Neural progenitor cell (in vitro differentiated cells): Measurements from ENCODE around the genes CD101 and ZNF697.

- RAMPAGE, long total RNA: no peak
These were observed 34.3 kb upstream of the PTGFRN start for GRCh38 chr1:116875467-116875831.

DNA sequence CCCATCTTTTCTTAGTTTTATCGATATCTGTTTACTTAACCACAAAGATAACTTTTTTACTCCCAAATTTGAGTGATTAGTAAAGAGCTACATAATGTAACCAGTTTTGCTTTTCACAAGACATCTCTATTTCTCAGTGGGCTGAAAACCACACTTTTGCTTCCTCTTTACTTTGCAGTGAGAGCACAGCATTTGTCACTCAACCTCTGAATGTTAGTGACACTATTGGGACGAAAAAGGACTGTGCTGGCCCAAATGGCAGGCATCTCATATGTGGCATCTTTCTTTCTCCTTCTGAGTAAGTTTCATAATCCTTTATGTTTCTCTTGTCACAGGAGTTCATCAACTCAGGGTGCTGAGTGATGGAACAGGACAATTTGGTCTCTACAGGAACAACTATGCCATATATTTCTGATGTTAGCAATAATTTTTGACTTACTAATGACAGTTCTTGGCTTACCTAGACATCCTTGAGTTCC, at the start of gene CD101:
TSS of gene CD101 (plus strand) at position 198 of the 479 bp plus-strand sequence.
- RAMPAGE, long total RNA: no peak

GRCh38 chr1:117061748-117062697, 1.9 kb downstream of the TTF2 start:
- RAMPAGE, long total RNA: no peak

GRCh38 chr1:117146604-117147207, 25.2 kb upstream of the TRIM45 start:
- RAMPAGE, long total RNA: no peak

DNA sequence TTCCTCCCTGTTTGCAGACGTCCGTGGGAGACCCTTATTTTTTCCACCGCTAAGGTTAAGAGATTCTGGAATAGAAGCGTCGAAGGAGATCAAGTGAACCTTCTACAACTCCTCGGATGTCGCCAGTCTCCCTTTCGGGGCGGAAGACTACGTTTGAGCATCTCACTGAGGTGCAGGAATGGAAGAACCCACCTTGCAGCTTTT, 325 bp downstream of the MAN1A2 start:
- RAMPAGE, long total RNA: no peak

DNA sequence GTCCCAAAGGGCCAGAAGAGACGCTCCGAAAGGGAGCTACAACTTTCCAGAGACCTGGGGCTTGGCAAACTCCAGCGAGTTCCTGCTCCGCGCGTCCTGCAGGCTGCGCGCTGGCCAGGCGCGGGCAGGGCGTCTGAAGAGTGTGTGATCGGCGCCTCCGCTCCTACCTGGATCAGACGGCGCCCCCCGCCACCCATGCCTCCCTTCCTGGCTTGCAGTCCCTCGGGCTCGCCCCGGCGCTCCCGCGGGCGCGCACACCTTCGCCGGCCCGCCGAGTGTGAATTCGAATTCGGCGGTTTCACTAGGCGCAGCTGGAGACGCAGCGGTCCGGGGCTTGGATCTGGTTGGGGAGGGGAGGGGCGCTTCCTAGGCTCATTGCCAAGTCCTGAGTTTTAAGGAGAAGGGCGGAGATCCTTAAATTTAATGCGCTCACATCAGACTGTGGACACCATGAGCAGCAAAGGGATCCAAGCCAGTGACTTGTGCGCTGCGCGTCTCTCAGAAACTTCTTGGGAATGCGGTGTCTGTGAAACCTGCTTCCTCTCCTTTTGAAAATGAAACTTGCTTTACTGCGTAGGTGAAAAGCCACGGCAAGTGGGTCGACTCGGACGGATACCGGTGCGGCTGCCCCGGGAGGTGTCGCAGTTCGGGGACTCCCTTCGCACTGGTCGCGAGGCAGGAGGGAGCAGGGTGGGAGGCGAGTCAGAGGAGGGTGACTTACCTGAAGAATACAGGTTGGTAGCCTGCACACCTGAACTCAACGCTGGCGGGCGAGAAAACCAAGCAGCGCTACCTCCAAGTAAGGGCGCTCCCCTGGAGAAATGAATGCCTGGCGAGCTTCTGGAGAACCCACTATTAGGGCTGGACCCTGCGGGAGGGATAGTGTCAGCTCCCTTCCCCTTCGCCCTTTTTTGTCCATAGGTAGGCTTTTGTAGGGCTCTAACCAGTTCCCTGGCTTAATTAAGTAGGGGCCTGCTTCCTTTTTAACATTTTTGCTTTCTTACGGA, 831 bp downstream of the TENT5C start:
- RAMPAGE, long total RNA: no peak

GRCh38 chr1:117612421-117612735, 6.5 kb downstream of the TENT5C start:
- RAMPAGE, long total RNA: no peak

- RAMPAGE, long total RNA: no peak
These were observed 80.6 kb downstream of the TENT5C start for GRCh38 chr1:117686428-117686814.

- RAMPAGE, long total RNA: no peak
These were observed 32.7 kb downstream of the GDAP2 start for GRCh38 chr1:117896720-117897210.

DNA sequence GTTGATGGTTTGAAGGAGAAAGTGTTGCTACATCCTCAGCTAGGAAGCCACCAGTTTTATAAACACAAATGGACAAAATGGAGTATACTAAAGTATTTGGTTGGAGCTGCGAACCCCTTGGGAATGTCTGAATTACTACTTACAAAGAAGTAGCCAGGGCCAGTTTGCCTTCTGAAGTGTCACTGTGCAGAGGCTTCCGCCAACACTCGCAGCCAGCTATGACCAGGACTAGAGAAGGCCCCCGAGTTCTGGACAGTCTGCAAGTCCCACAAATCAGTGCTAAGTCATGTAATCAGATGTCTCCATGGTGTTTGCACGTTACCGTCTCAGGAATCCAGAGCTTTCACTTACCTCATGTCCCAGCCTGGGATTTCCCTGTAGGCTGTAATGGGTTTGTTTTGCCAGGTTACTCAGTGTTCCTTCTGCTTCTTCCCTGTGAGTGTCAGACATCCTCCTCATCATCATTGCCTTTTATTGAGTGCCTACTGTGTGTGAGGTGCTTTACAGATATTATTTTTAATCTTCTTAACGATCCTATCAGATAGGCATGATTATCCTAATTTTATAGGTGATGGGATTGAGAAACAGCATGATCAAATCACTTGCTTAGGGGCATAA, 106.7 kb upstream of the SPAG17 start:
- RAMPAGE, long total RNA: no peak

DNA sequence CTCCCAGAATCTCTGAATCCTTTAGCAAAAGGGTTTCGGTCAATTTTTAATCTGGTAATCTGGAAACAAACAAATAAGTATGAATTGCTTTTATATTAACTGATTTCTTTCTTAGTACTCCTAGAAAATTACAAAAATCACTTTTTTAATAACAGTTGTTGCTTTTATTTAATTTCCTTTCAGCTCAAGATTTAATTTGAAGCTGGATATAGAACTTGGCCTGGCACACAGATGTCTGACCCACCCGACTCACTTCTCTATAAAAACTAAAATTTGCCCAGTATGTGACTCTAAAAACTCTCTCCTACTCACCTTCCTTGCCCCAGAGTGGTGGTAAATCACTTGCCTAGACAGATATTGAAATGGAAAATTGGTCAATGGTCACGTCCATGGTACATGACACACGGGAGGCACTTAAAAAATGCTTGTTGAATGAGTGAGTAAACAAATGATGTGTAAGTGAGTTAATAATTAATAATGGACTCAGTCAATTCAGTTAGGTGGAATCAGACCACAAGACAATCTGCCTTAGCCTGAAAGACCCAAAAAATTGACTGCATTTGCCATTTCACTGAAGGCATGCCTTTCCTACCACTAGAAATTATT, 73.9 kb downstream of the TBX15 start:
- RAMPAGE, long total RNA: no peak

DNA sequence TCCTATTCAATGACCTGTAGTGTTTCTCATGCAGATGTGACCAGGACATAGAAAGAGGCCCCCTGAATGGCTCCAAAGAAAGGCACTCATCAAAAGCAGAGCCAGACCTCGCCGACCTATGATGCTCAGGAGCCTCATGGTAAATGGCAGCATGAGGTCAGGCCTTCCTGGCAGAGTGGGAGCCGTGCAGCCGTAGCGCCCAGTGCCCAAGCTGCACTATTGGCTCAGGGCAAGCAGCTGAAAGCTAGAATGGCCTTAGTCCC, 42.3 kb upstream of the HAO2 start:
- RAMPAGE, long total RNA: no peak

DNA sequence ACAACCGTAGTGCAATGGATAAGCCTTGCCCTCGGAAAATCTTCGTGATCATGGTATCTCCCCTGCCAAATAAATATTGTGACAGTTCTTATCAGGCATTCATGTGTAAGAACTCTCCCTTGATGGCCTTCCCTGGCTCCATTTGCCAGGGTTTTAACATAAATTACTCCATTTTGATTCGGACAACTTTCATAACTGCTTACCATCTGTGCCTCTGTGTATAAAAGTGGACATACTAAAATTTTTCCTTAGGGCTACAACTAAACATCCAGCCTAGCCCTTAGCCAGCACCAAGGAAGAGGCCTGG, 37.2 kb upstream of the HAO2 start:
- RAMPAGE, long total RNA: no peak

DNA sequence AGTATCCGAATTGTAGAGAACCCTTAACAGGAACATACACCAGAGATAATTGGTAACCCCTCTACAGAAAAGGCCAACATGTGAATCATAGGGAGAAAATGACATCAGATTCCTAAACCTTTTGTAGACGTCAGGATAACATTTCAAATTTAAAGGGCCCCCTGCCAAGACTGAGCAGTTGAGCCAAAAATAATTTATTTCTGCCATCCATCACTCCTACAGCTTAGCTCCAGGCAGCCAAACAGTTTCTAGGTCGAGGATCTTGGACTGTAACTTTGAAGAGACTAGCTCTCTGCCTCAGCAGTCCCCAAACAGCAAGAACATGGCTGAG, 21.2 kb downstream of the ZNF697 start:
- RAMPAGE, long total RNA: no peak

GRCh38 chr1:119647901-119648796, at the start of gene ZNF697:
Gene ZNF697, minus strand, starts transcription at chr1:119648266.
- RAMPAGE, long total RNA: no peak

DNA sequence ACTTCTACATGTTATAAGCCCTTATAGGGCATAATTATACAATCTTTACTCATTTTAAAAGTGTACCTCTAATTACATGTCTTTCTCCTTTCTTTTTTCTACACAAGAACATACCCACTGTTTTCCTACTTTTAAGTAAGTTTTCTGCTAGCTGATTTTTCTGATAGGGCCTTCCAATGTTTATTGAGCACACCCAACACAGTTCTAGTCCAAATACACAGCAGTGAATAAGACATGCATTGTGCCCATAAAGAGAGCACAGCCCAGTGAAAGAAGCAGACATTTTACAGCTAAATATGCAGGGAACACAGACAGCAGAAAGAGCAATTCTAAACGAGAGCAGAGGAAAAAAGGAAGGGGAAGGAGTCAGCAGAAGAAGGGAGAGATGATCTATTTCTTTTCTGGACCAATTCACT, 3.0 kb downstream of the HMGCS2 start:
- RAMPAGE, long total RNA: no peak

DNA sequence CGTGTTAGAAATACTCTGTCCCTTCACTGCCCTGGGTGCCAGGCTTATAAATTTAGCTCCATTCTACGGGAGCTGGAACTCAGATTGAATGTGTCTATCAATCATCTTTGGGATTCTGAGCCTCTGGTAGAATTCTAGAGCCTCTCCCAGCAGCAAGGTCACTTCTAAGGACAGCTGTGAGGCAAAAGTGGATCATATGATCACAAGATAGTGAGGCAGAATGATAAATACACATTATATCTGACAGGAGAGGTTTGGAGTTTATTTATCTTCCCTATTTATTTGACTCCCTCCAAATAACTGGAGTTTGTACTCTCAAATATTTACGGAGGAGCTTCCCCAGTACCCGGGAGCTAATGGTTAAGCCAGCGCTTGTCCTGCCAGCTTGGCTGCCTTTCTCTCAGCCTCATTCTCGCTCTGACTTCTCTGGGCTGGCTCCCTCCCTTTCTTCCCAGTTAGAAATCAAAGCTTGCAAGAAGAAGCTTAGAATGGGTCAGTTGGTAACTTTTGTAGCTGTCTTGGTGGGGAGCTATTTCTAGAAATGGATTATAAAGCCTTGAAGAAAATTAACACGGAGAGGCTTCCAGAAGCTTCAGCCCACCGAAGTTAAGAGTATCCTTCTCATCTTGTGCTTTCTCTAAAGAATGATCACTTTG, 2.3 kb downstream of the HMGCS2 start:
- RAMPAGE, long total RNA: no peak

DNA sequence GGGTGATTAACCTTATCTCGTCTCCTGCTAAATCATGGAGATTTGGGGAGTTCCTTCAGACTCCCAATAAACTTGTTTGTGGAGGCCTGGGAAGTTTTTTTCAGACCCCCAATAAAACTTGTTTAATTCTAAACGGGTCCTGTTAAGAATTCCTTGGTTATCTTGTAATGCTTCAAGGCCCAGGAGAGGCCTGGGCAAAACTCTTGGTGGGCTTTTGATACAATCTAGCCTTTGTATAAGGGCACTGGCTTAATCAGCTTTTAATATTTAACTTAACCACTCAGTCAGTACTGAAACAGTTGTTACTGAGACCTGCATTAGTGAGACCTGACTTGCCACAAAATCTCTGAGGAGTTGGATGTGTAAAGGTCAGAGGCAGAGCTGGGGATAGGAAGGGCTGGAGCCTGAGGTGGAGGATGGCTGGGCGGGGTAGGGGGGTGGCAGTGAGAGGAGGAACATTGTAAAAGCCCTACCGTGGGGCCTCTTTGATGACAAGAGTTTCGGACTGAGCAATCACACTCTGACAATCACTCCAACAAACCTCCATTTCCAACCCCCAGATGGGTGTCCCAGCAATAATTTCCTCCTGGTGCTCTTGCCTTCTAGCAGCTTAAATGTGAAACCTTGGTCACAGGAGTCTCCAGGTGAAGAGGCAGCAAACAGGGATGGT, 6.3 kb upstream of the HMGCS2 start:
- RAMPAGE, long total RNA: no peak

- RAMPAGE, long total RNA: no peak
These were observed 61.8 kb upstream of the ADAM30 start for GRCh38 chr1:119958008-119958703.

- RAMPAGE, long total RNA: no peak
These were observed 708 bp downstream of the NBPF8 start for GRCh38 chr1:120415421-120416064.